ENCODE data around the genes DNTTIP2 and SLC44A3.

- RRBS, 2 experiments = no CpG with 5 or more reads among the region's 9 CpGs
Measured at GRCh38 chr1:93579484-93580212, 102.0 kb downstream of the BCAR3 start.

DNA sequence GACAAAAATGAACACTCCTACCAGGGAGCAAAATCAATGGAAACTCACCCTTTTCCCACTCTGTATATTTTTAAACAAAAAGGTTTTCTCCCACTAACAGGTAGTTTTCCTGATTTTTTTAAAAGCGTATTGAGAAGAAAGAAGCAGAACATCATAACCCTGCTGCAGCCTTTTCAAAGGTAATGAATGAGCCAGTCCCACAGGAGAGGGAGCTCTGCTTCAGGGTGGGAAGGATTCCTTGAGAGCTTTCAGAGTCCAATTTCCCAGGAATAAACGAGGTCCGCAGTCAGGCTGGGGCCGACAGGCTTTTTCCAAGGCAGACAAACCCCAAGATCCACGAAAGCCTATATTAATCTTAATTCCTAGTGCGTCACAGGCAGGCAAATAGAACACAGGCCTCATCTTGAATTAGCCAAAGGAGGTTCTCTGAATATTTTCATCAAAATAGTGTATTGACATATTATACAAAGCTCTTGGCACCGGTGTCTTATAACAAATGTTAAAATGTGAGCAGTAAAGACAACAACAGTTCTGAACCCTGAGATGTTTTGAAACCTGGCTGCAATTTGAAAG, 68.7 kb downstream of the BCAR3 start:
- RRBS, 2 experiments = no CpG with 5 or more reads among the region's 7 CpGs

DNA sequence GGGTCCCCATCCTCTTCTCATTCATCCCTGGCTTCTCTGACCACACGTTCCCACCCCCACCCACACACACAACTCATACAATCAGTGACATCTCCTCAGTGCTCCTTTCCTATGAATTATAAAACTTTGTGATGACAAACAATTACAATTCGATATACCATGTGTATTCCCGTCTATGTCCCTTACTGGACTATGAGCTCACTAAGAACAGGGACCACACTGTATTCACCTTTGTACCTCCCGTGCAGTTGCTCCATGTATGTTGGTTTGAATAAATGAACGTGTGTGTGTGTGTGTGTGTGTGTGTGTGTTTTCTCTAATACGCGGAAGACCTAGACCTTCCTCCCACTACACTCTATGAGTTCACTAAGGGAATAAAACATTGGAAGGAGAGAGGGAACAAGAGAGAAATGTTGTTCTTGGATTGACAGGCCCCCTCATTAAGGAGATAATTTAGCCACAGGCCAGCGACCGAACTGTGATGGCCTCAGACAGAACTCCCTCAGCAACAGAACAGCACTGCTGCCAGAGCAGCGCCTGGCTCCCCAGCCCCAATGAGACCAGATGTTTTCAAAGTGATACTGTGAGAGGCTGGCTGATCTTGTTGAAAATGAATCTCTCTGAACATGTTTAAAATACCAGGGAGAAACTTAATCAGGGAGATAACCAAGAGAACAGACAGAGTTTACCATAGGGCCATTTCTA, 21.7 kb downstream of the BCAR3 start:
- RRBS, 2 experiments = no CpG with 5 or more reads among the region's 10 CpGs

- RRBS, 2 experiments = no CpG with 5 or more reads among the region's 6 CpGs
Measured at GRCh38 chr1:93676409-93676974, 5.1 kb downstream of the BCAR3 start.

- RRBS, 2 experiments = no CpG with 5 or more reads among the region's 4 CpGs
Measured at GRCh38 chr1:93693230-93693680, 11.6 kb upstream of the BCAR3 start.

- RRBS, 2 experiments = no CpG with 5 or more reads among the region's 4 CpGs
Measured at GRCh38 chr1:93779684-93780395, 98.2 kb upstream of the BCAR3 start.

DNA sequence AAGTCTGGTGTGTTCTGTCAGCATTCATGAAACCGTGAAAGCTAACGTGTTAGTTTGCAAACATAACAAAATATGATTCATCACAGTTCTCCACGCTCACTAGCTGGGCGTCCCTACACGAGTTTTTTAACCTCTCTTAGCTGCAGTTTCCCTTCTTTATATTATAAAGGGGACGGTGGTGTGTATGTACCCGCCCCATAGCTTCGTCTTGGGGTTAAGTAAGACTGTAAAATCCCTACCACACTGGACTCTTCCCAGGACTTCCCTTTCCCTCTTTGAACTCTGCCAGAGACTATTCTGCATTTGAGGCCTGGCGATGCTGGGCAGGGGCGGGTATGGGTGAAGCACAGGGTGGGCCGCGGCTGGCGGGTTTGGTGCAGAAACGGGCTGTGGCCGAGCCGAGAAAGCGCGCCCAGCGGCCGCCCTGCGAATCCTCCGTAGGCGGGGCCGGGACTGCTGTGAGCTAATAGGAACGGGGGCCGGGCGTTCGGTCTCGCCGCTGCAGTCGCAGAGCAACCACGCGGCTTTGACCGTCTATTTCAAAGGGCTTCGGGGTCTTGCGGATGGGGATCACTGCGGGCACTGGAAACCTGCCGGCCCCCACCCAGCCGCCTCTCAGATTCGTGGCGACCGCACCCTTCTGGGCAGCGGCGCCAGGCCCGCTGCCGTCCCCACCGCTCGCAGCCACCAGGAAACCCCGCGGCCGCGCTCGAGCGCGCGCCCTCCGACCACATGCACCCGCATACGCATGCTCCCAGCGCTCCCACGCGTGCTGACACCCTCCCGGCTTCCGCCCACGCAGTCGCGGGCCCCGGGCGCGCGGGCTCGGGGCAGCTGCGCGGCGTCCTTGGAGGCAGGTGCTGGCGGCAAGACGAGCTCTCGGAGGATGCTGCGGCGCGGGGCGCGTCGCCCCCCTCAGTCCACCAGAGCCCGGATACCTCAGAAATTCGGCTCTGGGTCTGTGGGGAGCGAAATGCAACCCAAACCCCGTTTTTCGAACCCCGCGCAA, 32.8 kb downstream of the DNTTIP2 start:
- RRBS, 2 experiments = 0% methylated on average over 3 of the region's 91 CpGs

DNA sequence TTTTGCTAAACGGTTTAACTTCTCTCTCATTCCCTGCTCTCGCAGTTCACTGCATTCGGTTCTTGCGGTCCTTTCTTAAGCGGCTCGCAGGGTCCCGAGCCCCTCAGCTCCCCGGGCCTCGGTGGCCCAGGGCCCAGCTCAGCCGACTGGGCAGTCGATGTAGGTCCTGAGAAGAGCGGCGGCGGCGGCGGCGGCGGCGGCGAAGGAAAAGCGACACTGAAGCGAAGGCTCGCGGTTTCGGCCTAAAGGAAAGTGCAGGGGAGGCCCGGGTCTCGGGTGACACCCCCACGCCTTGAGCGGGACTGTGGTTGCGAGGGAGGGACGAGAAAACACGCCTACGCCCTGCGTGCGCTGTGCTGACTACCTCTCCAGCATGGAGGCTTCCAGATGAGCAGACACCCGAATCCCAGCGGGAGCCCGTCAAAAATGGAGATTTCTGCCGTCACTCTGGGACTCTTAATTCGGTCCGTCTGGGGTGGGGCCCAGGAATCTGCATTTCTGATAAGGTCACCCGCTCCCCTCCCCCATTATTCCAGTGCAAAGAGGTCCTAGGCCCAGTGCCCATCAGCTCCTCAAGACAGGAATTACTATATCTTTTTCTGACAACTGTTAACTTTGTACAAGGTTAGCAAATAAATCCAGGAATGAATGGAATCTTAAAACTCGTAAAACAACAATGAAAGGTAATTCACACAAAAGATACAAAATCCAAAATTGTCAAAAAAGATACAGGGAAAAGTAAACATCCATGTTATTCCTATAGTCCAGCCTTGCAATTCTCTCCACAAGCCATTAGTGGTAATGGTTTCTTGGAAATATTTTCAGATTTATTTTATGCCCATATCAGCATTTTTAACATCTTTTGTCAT, 31.1 kb downstream of the DNTTIP2 start:
- RRBS, 2 experiments = no CpG with 5 or more reads among the region's 43 CpGs

DNA sequence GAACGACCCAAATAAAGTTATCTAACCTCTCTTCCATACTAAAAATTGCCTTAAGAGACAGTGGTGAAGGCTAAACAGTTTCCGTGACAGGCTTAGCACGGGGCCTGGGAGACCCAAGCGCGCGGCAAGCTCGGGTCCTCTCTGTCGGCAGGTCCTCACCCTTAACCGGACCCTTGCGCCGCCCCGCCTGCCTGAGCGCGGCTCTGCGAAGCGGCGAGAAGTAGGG, 259 bp downstream of the DNTTIP2 start:
- RRBS, 2 experiments = under 1 to 2% methylated on average over 6 of the region's 17 CpGs

DNA sequence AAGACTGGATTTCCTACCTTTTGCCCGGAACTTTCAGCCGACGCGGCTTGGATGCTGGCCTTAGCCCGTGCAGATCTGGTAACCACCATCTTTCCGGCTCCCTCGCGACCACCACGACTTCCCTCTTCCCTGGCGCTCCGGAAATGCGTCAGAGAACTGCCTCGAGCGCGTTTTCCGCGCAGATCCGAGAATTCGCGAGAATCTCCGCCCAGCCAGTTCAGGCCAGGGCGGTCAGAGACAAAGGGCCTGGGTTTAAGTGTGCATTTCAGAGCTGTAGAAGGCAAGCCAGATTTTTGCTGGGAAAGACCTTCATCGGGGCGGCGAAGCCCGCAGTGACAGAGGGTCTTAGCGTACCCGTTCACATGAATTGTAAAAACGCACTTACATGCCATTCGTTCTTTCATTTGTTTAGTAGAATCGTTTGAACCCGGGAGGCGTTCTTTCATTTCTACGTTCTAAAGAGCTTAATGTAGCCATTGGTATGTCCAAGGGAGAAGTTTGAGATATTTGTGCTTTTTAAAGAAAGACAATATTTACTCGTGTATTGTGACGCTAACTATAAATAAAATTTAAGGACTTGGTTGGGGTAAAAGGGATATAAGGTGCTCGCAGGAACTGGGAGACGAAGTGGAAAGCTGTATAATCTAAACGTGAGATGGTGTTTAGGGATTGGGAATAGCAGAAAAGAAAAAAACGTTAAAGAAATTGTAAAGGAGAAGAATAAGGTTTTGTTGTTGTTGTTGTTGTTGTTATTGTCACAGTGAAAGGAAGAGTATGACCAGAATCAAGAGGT, at the start of gene DNTTIP2:
TSS of gene DNTTIP2 (minus strand) at position 147 of the 793 bp plus-strand sequence.
- RRBS, 2 experiments = 1% methylated on average over 15 of the region's 40 CpGs

GRCh38 chr1:94017448-94017987, 103.4 kb downstream of the ABCA4 start:
- RRBS, 2 experiments = no CpG with 5 or more reads among the region's 5 CpGs

- RRBS, 2 experiments = no CpG with 5 or more reads among the region's 4 CpGs
Measured at GRCh38 chr1:94061459-94061762, 59.5 kb downstream of the ABCA4 start.

GRCh38 chr1:94115909-94116834, 4.8 kb downstream of the ABCA4 start:
- RRBS, 2 experiments = no CpG with 5 or more reads among the region's 17 CpGs

DNA sequence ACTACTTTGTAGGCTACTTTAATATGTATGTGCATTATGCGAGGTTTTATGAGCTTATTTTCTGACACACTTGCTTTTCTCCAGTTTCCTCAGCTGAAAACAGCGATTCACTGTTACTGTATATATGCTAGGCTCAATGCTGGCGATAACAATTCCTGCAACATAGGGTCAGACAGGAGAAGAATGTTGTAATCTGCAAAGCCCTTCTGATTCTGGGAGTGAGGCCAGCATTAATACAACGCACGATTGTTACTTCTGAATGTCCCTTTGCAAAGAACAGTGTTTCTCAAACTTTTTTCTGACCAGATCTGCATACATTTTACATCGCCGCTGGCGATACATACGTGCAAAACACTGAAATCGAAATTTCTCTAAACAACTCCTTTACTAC, 859 bp upstream of the ABCD3 start:
- RRBS, 2 experiments = no CpG with 5 or more reads among the region's 10 CpGs

DNA sequence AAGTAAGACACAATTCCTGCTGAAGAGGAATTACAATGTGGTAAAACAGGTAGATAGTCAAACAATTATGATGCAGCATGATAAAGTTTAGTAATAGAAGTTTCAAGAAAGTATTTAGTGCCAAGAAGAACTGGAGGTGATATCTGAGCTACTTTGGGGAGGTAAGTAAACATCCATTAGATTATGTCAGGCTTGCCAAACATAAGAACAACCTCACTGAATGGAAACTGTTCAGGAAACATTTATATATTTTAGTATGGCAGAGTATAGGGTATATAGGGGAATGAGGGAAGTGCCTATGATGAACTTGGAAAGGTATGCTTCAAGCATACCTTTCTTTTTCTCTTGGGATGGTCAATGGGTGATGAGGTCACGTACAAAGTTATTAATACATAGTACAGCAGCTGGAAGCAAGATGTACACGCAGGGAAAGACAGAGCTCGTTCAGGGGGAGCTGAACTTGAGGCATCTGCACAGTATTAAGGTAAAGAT, 61.4 kb downstream of the ABCD3 start:
- RRBS, 2 experiments = no CpG with 5 or more reads among the region's 3 CpGs

DNA sequence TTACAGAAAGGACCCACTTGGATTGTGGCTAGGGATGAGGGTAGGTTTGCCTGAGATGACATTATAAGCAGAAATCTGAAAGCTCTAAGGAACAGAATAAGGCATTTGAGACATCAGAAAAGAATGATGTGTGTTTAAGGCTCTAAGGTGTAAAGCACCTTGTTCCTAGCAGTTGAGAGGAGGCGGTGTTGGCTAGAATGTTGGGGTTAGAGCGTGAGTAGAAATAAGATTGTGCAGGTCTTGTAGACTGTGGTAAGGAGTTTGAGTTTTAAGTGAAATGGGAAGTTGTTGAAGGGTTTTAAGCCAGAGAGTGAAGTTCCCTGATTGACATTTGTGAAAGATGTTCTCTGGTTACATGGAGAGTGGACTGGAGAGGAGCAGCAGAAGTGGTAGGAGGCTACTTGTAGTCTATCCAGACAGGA, 37.1 kb downstream of the F3 start:
- RRBS, 2 experiments = no CpG with 5 or more reads among the region's 2 CpGs

DNA sequence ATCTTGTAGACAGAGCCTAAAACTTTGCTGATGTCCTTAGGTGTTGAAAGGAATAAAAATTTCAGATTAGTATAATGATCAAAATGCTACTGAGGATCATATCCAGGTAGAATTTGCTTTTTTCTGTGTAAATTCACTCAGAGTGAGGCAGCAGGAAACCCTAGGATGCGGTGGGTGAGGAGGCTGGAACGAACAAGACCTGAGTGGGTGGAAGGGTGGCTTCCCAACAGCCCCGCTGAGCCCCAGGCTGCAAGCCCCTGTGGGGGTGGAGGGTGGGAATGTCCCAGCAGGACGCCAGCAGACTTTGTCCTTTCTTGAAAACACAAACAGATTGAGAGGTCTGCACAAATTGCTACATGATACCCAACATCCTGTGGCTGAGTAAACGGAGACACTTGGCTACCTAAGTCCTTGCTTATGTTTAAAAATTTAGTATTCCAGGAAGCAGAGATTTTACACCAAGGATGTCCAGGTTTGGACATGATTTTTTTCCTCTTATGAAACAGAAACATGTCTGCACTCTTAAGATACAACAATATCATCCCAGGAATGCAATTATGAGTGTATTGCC, 11.7 kb upstream of the F3 start:
- RRBS, 2 experiments = no CpG with 5 or more reads among the region's 5 CpGs

GRCh38 chr1:94689741-94690696, 130.1 kb upstream of the SLC44A3 start:
- RRBS, 2 experiments = no CpG with 5 or more reads among the region's 7 CpGs

DNA sequence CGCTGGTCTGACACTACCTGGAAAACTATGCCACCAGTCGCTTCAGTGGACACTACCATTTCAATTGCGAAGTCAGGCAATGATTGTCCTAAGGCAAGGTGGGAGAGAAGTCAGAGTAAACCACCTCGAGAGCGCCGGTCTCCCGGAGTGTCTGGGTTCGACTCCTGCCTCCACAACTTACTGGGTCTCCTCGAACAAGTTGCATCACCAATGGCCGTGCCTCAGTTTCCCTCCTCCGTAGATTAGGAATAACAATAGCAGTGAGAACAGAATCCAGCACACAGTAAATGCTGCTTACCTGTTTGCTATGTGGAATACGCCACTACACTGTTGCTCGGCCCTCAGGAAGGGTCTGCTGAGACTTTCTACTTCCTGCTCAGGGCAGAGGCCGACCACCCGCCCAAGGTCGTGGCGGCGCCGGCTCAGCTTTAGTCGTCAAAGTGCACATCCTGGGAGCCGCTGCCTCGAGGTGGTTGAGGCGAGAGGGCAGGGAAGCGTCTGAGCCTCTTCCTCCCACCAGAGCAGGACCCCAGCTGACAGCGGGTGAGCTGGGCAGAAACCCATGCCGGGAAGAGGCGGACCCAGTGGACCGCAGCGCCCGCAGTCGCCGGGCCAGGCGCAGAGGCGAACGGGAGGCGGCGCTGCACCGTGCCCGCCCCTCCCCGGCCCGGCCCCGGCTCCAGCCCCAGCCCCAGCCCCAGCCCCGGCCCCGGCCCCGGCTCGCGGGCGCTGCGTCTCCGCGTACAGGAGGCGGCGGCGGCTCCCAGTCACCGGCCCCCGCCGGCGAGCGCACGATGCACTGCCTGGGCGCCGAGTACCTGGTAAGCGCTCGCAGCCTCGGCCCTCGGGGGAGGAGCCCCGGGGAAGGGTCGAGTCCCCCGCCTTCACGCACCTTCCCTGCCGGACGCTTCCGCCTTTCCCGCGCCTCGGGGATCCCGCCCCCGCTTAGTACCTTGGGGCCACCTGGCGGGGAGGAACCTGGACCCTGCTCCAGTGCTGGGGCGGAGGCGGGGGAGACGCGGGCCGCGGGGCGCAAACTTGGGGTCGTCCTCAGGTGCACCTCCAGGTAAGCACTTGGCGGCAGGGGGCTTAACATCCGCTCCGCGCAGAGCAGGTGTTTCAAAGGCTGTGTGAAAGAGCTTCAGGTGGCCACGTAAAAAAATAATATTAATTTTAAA, at the start of gene SLC44A3:
TSS of gene SLC44A3 (plus strand) at position 700 of the 1,178 bp plus-strand sequence.
- RRBS, 2 experiments = under 1 to 1% methylated on average over 37 of the region's 92 CpGs

DNA sequence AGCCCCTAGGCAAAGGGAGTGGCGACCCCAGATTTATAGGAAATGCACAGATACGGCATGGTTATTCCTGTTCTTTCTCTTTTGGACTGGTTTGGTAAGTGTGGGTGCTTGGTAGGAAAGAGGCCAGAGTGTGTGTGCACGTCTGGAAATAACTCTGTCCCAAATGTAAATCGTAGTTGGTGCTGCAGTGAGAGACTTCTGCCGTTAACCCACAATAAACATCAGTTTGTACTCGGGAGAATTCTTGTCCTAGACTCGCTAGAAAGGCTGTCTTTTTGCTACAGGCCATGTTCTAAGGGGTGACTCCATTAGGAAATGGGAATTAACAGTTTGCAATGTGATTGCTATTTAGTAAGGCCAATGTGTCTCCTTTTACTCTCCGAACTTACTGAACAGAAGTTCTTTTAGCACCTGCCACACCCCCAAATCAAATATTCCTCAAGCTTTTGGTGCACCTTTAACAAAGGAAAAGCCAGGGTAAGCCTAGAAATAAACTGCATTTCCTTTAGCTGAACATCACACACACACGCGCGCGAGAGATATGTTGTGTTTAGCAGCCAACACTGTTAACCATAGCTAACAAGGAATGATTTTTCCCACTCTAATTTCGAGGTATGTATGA, 917 bp downstream of the SLC44A3 start:
- RRBS, 2 experiments = no CpG with 5 or more reads among the region's 13 CpGs